Colon Carcinoma Metastatic in the Brain (tissue), 2 donors: ENCODE results near the gene TMCO4.

- PRO-cap, 2 experiments: peak in 2 of 2 experiments; most common plus-strand start chr1:19765013 (in 2); most common minus-strand start chr1:19765046 (in 1)
These were observed 34.9 kb downstream of the TMCO4 start for GRCh38 chr1:19764894-19765135.

DNA sequence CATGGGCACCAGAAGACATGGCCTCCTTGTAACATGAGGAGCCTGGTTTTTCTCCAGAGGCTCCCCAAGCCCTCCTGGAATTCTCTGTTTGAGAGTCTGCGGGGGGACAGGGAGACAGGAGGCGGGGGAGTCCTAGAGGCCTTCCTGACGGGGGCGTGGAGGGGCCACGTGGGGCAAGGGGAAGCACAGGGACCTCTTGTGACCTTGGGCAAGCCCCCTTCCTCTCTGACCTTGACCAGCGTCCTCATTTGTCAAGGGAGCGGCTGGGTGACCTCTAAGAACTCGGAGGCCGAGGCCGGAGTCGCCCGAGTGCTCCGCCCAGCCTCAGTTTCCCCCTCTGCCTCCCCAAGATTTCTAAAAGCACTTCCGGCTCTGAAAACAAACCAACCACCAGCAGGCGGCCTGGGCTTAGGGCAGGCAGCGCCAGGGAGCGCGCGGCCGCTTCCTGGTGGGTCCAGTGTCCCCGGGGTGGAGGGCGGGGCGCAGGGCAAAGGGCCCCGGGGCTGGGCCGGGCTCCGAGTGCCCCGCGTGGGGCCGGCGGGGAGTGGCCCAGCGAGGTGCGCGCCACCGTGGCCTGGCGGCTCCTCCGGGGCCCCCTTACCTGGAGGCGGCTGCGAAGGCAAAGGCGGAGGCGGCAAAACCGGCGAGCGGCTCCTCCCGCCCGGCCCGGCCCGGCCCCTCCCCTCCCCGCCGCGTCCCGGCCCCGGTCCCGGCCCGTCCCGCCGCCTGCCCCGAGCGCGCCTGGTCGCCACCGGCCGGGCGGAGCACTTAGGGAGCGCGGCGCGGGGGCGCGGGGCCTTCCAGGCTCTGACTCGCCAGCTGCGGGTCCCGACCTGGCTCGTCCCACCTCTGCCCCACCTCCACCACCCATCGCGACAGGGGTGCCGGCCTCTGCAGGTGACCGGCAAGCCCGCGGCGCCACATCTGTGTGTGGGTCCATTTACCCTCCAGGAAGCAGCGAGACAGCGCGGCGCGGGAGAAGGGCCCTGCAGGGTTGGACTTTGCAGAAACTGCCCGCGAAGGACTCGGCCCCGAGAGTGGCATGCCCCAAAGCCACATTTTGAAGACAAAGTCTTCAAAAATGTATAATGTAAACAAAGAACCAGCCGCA is at the start of gene TMCO4:
Gene TMCO4, minus strand, starts transcription at position 663 of the 1,111 bp plus-strand sequence.
- PRO-cap, 2 experiments: peak in 2 of 2 experiments; most common plus-strand start position 411 of the sequence (in 1); most common minus-strand start position 288 of the sequence (in 1)

- PRO-cap, 2 experiments: peak in 1 of 2 experiments; most common plus-strand start chr1:19813563 (in 1); most common minus-strand start chr1:19813347 (in 1)
These were observed 2.0 kb downstream of the RNF186 start for GRCh38 chr1:19812835-19813764.

- PRO-cap, 2 experiments: no peak in any of the 2 experiments
These were observed 3.1 kb upstream of the RNF186 start for GRCh38 chr1:19818151-19818687.

DNA sequence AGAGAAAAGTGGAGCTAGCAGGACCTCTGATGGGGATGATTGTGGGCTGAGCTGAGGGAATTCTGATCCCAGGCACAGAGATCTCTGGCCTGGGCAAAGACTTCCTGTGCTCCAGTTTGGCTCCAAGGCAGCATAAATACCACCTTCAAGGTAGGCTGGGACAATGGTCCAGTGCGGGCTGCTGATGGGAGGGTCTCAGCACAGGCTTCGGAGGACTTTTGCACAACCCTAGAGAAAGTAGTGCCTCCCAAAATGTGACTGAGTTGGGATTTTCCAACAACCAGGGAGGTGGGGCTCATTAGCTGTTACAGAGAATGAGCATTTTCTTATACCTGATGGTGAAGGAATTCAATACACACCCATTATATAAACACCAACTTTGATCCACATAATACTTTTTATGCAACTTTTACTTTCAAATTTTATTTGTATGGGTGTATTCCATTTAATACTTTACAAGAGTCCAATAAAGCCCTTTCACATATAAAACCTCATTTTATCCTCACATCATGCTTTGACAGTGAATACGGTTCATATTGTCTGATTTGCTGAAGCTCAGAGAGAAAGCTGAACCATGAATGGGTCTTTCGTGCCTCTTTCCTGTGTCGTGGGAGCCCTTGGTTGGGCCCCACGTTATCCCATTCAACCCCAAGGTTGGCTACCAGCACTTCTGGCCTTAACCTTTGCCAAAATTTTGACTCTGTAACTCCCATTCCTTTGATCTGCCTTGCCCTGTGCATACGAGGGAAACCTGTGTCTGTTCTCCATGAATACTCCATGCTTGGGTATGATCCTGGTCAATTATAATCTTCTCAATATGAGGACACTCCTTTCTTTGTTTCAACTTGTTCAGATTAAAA is 31.3 kb upstream of the RNF186 start:
- PRO-cap, 2 experiments: no peak in any of the 2 experiments

DNA sequence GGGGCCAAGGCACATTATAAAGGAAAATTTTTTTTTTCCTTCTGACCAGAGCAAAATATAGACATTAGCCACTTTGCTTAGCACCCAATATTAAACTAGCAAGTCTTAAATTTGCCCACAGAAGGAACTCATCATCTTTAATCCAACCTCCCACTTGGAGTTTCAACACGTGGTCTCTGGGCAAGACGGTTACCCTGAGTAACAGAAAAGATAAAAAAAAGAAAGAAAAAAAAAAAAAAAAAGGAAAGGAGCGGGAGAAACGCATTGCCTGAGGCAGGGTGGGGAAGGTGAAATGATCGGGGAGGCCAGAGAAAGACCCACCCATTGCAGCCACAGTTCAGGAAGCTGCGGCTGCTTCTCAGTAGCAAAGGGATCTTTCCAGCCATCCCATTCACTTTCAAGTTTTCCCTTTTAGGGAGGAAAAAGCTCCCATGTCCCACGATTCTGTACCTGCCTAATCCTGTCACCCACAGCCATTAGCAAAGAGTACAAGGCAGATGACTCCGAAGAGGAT is 32.0 kb upstream of the OTUD3 start:
- PRO-cap, 2 experiments: no peak in any of the 2 experiments

DNA sequence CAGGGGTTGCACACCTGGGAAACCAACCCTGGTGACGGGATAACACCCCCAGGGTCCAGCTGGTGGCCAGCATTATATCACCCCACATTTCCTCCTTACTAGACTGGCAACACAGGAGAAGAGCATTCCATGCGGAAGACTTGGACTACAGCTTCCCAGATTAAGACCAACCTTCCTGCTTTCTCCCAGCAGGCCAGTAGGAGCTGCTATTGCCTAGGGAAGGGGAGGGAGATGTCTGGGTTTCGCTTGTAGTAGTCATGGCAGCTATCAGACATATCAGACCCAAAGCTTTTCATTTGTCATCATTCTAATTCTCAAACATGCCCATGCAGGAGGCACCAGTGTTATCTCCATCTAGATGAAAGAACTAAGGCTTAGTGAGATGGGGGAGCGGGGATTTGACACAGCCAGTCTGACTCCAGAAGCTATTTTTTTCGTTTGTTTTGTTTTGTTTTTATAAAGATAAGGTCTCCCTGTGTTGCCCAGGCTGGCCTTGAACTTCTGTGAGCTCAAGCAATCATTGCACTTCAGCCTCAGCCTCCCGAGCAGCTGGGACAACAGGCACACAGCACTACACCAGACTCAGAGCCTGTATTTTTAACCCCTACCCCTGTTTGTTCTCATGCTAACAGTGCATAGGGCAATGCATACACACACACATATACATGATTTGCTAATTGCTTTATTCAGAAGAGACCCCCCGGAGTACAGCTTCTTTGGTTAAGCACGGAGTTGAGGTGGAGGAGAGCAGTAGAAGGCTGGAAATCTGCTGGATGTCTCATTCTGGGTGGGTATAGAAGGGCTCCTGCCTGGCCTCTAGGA is 4.4 kb downstream of the PLA2G2A start:
- PRO-cap, 2 experiments: no peak in any of the 2 experiments

DNA sequence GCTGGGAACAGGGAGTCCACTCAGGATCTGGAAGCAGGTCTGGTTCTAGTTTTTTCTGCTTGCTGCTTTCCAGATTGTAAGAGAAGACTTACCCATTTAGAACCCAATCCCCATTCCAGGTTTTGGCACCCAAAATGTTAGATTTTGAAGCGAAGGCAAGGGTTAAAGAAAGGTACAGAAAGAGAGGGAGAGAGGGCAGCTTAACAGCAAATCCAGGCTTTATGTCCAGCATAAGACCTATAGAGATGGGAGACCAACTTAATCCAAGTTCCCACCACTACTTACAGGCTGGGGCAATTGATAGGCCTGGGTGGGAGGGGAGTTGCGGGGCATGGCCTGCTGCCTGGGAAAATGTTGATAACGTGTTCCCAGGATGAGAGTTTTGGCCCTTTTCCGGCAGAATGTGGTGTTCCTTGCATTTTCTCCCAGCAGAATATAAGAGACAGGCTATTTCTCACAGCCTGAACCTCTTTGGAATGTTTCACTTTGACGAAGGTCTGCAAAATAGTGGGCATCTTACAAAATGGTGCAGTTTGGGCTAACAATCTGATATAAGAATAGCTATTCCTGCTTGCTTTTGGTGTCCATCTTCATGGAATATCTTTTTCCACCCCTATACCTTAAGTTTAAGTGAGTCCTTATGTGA is 34.9 kb upstream of the PLA2G5 start:
- PRO-cap, 2 experiments: no peak in any of the 2 experiments

- PRO-cap, 2 experiments: peak in 1 of 2 experiments; most common minus-strand start chr1:20153261 (in 1)
These were observed 13.8 kb downstream of the PLA2G2F start for GRCh38 chr1:20152755-20153547.

- PRO-cap, 2 experiments: no peak in any of the 2 experiments
These were observed 19.8 kb upstream of the UBXN10 start for GRCh38 chr1:20166064-20166432.

DNA sequence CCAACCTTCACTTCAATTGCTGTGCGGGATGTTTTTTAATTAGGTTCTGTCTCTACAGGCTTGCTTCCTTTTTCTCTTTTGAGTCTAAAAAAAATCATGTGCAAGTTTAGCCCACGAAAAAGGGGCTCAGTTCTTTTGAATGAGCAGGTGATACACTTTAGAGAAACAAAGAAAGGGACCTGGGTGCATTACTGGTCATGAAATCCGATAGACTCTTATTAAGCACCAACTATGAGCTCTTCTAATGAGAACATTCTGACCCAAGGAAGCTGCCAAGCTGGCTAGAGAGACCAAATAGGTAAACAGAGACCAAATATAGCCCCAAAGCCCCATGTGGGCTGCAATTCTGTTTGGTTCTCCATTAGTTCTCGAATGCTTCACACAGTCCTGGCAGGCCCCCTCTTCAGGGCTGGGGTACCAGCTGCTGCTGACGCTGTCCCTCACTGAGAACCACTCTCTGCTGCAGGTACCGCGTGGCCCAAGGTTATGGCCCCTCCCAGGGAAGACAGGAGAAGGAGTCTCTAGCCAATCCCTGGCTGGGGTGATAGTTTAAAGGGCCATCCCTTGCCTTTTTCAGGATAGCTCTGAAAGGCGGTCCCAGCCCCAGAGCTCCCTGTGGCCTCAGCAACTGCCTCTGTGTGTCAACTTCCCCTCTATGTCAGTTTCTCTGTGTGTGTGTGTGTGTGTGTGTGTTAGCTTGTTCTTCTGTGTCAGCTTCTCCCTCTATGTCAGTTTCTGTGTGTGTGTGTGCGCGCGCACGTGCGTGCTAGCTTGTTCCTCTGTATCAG is 7.2 kb upstream of the UBXN10 start:
- PRO-cap, 2 experiments: no peak in any of the 2 experiments

- PRO-cap, 2 experiments: no peak in any of the 2 experiments
These were observed 1.4 kb upstream of the PLA2G2C start for GRCh38 chr1:20187464-20188315.

DNA sequence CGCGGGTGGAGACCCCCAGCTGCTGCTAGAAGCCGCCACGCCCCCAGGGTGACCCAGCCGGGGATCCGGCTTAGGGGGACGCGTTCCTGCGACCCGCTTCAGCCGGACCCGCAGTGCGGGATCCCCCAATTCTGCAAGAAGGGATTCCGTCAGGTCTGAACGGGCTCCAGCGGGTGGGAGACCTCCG is 1.2 kb downstream of the CAMK2N1 start:
- PRO-cap, 2 experiments: no peak in any of the 2 experiments

DNA sequence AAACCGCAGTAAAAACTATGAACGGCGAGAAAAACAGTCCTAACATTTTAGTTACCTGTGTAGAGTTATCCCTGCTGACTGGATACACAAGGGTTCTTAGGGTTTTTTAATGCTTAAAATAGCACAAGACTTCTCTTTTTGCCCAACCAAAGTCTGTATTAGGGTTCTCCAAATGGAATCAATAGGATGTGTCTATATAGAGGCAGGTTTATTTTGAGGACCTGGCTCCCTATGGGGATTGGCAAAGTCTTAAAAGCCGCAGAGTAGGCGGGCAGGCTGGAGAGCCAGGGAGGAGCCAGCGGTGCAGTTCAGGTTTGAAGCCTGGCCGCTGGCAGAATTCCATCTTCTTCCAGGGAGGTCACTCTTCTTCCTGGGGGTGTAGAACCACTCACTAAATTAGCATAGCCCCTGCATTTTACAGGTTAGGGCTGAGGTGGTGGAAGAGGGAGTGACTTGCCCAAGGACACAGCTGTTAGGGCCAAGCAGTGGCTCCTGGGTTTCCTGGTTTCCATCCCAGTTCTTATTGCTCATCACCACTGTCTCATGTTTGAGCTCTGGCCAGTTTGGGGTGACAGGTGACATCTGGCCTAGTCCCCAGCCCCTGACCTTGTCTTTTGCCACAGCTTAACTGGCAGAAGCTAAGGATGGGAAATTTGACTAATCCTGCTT is 1.3 kb downstream of the PINK1 start:
- PRO-cap, 2 experiments: no peak in any of the 2 experiments

- PRO-cap, 2 experiments: no peak in any of the 2 experiments
These were observed 25.0 kb upstream of the SH2D5 start for GRCh38 chr1:20757521-20757805.

- PRO-cap, 2 experiments: no peak in any of the 2 experiments
These were observed 77.9 kb upstream of the HP1BP3 start for GRCh38 chr1:20865092-20865414.

DNA sequence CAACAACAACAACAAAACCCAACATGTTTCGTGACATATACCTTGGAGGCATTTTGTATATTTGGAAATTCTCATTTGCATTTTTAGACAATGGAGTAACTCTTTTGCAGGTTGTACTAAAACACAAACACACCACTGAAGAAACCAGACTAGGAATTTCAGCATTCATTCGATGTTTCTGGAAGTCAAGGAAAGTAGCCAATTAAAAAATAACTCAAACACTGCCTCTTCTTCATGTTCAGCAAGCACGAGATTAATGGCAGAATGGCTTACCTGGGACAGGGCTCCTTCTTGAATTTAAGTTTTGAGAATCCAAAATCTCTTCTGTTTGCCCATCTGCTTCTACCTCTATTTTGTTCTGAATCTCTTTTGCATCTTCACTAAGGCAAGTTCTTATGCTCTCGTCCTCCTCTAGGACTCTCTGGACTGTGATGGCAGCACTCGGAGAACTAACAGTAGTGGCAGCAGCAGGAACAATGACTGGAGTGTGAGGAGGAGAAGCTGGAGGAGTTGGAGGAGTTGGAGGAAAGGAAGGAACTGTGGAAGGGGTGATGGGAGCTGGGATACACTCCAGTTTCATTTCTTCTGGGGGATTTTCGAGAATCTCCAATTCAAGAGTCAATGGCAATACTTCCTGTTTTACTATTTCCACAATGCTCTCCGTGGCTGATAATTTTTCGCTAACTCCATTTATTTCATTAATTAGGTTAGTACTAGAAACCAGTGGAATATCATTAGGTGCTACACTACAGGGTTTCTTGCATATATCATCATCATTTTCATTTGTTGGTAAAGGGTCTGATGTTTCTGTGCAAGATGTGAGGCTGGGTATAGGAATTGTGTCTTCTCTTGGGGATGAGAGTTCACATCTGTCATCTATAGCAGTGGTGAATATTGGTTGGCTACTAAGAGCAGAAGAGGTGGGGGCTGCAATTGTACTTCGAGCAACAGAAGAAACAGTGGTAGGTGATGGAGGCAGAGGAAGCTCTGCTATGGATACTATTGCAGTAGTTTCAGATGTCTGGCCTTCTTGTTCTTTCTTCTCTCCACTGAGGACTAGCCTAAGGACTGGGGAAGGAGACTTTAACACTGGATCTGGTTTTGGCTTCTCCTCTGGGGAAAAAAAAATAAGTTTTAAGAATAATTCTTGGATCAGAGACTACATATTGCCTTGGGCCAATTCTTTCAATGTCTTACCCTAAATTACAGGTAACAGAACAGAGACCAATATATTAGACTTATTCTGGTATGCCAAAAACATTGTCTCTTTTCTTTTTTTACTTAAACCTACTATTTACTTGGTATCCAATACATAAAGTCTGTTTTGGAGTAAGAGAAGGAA is 154.6 kb upstream of the HP1BP3 start:
- PRO-cap, 2 experiments: no peak in any of the 2 experiments

GRCh38 chr1:20964859-20966078 is 178.2 kb upstream of the HP1BP3 start:
- PRO-cap, 2 experiments: no peak in any of the 2 experiments

GRCh38 chr1:21268276-21269178 is 21.7 kb downstream of the ECE1 start:
- PRO-cap, 2 experiments: no peak in any of the 2 experiments

GRCh38 chr1:21335068-21335636 is 44.9 kb upstream of the ECE1 start:
- PRO-cap, 2 experiments: no peak in any of the 2 experiments